H9 (cell line): ENCODE measurements around a stretch of chr5.

DNA sequence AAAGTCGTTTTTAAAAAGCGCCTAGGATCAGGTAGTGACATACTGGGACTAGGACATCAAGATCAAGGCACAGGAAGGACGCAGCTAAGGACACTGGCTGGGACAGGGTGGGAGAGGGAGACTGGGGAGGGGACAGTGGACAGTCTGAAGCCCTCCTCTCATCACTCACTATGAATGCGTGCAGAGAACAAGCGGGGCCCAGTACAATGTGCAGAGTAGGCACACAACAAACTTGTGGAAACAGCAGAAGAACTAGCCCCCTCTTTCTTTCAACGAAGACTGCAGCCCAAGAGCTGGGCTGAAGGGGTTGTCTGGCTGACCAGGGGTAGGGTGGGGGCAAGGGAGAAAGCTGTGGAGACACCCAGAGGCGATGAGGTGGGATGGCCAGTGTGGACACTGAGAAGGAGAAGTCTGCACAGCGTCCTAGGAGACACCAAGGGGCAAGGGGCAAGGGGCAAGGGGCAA is 62.4 kb downstream of the LIFR start:
- PRO-cap: no peak

DNA sequence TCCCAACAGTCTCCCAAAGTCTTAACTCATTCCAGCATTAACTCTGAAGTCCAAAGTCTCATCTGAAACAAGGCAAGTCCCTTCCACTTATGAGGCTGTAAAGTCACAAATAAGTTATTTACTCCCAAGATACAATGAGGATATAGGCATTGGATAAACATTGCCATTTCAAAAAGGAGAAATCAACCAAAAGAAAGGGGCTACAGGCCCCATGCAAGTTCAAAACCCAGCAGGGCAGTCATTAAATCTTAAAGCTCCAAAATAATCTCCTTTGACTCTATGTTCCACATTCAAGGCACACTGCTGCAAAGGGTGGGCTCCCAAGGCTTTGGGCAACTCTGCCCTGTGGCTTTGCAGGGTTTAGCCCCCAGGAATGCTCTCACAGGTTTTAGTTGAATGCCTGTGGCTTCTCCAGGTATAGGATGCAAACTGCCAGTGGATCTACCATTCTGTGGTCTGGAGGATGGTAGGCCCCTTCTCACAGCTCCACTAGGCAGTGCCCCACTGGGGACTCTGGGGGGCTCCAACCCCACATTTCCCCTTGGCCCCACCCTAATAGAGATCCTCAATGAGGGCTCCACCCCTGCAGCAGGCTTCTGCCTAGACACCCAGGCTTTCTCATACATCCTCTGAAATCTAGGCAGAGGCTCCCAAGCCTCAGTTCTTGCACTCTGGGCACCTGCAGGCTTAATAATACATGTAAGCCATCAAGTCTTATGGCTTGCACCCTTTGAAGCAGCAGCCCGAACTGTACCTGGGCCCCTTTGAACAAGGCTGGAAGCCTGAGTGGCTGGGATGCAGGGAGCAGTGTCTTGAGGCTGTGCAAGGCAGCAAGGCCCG is 8.5 kb downstream of the RICTOR start:
- PRO-cap: no peak

- PRO-cap: no peak
Measured at GRCh38 chr5:39068809-39069515, 5.2 kb downstream of the RICTOR start.

DNA sequence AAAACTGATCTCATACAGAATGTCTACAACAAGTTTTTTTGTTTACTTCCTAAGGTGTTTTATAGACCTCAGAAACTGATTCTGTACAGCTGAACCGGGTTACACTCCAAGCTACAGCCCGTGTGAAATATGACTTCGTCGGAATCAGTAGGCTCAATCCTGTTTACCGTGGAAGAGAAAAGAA is 1.2 kb downstream of the RICTOR start:
- PRO-cap: no peak

DNA sequence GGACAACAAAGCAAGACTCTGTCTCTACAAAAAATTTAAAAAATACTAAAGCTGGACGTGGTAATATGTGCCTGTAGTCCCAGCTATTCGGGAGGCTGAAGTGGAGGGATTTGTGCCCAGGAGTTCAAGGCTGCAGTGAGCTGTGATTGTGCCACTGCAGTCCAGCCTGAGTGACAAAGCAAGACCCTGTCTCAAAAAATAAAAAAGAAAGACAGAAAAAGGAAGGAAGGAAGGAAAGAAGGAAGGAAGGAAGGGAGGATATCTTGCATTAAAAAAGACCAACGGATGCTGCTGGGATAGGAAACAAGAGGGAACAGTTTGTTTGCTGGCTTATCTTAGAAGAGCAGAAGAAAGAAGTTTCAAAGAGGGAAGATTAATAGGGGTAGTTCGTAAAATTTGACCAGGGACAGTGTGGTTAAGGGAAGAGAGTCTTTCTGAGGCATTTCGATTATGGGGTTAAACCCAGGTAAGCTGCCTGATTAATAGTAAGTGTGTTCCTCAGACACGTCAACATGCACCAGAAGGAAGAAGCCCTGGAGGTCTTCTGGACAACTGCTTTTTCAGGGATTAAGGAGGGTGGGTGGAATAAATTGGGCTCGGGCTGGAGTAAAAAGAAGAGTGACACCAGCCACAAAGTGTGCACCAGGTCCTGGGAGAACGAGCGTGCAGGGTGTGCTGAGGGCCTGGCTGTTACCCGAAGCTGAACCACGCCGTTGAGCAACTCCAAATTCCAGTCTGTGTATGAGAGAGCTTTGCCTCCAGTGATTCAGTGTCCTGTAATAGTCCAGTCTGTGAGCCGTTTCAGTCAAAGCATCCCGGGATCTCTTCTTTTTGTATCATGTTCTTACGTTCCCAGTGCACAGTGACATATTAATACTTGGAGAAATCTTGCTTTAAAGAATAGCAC is 24.8 kb downstream of the FYB1 start:
- PRO-cap: no peak

GRCh38 chr5:39200723-39201228 is 18.6 kb downstream of the FYB1 start:
- PRO-cap: no peak

DNA sequence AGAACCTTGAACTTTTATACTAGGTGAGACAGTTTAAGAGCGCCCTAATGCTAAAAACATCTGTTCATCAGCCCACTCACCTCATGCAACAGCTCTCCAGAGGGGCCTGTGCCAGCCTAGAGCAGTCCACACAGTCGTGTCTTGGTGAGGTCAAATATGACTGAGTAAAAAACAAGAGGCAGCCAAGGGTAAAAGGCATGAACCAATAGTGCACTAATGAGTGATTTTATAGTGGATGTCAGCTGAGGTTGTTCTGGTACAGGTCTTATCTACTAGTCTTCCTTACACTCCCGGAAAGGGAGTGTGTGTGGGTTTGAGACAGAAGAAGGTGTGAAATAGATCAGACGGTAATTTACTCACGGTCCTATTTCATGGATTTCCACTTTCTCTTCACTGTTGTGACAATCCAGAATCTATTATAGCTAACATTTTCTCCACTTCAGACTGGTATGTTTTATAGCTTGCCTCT is 6.9 kb upstream of the C9 start:
- PRO-cap: no peak

GRCh38 chr5:39462096-39462295 is 37.2 kb upstream of the DAB2 start:
- PRO-cap: no peak

DNA sequence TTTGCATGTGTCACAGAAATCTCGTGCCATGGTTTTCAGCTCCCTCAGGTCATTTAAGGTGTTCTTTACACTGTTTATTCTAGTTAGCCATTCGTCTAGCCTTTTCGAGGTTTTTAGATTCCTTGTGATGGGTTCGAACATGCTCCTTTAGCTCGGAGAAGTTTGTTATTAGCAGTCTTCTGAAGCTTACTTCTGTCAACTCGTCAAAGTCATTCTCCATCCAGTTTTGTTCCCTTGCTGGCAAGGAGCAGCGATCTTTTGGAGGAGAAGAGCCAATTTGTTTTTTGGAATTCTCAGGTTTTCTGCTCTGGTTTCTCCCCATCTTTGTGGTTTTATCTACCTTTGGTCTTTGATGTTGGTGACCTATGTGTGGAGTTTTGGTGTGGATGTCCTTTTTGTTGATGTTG is 113.5 kb upstream of the PTGER4 start:
- PRO-cap: no peak

- PRO-cap: no peak
Measured at GRCh38 chr5:40583901-40584222, 95.9 kb upstream of the PTGER4 start.

- PRO-cap: no peak
Measured at GRCh38 chr5:40754375-40754993, 1.3 kb downstream of the TTC33 start.

GRCh38 chr5:40831337-40832366 is 3.4 kb downstream of the RPL37 start:
- PRO-cap: no peak

GRCh38 chr5:42570120-42570792 is 147.0 kb downstream of the GHR start:
- PRO-cap: no peak

DNA sequence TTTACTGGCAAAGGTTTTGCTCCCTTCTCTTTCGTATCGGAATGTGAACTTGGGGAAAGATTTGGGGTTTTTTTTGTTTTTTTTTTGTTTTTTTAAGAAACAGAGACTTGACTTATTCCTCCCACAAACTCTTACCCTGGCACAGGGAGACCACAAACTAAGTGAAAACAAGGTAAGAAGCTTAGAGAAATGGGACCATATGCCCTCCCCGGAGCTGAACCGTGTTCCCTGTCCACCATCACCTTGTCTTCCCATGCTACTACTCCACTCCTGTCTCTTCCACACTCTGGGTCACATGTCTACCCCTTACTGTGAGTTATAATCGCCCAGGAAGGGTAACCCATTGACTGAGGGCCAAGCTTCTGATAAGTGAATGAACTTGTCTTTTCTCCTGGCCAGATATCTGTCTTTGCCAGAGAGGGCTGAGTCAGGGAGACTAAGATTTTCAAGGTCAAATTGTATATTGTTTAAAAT is 164.4 kb downstream of the GHR start:
- PRO-cap: no peak

GRCh38 chr5:42813414-42814089 is 1.9 kb upstream of the SELENOP start:
- PRO-cap: bidirectional peak, plus-strand start at chr5:42813828, minus-strand start at chr5:42813705

- PRO-cap: no peak
Measured at GRCh38 chr5:43034700-43035189, 5.4 kb downstream of the ANXA2R start.

GRCh38 chr5:43041643-43042425 is 1.7 kb upstream of the ANXA2R start:
- PRO-cap: unidirectional peak, minus-strand start at chr5:43042351

GRCh38 chr5:43236455-43237046 is 44.5 kb downstream of the NIM1K start:
- PRO-cap: no peak

DNA sequence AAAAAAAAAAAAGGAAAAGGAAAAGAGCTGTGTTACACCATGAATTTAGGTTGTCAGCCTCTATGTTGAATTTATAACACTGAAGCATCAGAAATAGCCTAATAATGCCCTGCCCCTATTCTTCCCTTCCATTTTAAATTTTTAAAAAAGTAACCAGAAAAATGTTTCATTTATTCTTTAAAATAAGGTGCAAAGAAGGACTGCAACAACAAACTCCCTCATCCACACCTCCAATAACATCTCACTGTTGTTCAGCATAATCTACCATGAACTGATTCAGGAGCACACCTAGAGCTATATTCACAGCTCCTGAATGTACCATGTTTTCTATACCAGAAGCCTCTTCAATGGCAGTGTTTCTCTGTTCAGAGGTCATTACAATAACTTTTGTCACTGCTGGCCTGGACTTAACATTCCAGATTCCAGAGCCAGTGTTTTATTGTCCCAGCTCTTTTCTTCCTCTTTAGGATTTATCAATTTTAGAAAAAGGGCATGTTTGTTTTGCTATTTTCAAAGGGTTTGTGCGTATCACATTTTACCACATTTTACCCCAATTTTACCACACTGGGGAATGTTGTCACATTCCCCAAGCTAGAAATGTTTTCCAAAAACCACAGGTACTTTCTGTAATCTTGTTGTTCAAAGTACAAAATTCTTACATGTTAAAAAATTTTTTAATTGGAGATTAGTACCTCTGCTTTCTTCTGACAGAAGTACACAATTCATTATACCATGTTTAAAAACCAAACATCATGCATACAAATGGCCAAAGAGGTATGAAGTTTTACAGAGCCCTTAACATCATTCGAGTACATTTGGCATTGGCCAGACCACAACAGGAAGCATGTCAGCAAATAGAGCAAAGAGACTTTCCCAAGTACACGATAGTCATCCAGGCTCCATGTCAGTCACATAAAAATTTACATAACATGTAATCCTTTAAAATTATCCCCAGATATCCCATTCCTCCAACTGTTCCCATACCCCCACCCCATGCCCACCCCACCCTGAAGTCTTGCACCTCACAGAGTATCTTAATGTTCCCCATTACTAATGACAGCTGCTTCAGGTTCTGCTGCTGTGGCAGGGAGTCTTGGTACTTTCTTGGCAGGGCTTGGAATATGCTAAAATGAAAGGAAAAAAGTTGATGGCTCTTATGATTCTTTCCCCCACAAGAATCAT is 22.7 kb downstream of the HMGCS1 start:
- PRO-cap: no peak

- PRO-cap: no peak
Measured at GRCh38 chr5:43396544-43397648, 15.3 kb downstream of the CCL28 start.